ENCODE data around the genes GNAT1, LSMEM2 and TMEM115.

DNA sequence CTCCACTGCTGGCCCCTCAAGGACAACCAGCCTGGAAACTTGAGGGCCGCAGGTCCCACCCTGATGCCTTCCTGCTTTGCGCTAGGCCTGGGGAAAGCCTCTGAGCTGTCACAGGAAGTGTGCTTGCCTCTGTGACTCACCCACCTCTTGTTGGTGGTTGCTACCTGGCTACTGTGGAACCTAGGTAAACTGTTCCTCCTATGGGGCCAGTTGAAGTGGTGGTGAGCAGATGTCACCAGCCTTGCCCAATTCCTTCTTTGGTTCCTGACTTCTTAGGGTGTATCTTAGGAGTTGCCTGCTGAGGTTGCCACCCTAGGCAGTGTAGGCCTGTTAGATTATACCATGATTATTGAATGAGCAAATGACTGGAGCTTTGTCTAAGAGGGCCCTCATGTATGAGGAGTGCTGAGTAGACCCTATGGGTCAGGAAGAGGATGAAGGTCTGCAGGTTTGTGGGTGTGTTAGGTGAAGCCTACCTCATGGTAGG lies 48.9 kb downstream of the BSN start:
- RRBS, result no CpG with 5 or more reads among the region's 2 CpGs

- RRBS, result no CpG with 5 or more reads among the region's 66 CpGs
These were observed 2.3 kb downstream of the MST1 start for GRCh38 chr3:49686661-49687742.

DNA sequence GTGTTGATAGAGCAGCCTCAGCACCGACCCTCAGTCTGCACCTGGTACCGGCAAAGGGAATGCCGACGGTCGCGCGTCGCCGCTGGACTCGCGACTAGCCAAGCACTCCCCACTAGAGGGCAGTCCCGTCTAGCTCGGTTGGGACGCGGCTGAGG lies 561 bp upstream of the INKA1 start:
- RRBS, result no CpG with 5 or more reads among the region's 15 CpGs

DNA sequence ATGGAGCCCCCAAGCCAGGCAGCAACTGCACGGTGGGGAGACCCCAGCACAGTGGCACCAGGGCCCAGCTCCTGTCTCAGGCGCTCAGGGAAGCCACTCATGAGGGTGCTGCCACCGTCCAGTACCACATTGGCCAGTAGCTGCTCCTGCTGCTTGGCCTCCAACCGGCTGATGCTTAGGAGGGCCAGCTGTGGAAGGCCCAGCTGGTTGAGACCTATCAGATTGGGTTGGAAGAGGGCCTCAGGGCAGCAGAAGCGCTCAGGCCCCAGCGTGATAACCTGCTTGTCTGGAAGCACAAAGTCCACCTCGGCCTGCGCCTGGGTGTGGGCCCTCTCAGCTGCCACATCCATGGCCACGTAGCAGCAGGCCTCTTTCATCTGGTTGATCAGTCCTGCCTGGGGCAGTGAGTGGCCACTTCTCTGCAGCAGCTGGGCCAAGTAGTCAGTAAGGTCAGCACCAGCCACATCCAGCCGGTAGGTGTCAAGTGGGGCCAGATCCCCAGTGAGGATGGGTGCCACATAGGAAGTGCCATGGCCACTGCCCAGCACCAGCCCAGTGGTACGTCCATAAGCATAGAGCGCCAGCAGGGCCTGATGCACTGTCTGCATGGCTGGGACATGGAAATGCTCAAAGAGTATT lies 3.9 kb upstream of the CAMKV start:
- RRBS, result no CpG with 5 or more reads among the region's 12 CpGs

DNA sequence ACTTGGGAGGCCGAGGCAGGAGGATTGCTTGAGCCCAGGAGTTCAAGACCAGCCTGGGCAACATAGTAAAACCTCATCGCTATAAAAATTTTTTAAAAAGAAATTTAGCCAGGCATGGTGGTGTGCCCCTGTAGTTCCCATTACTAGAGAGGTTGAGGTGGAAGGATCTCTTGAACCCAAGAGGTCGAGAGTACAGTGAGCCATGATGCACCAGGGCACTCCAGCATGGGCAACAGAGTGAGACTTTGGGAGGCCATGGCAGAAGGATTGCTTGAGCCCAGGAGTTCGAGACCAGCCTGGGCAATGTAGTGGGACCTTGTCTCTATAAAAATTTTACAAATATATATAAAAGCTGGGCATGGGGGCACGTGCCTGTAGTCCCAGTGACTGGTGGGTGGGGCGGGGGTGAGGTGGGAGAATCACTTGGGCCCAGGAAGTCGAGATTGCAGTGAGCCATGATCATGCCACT lies 58.9 kb upstream of the RBM5 start:
- RRBS, result no CpG with 5 or more reads among the region's 7 CpGs

GRCh38 chr3:50121116-50121979 lies 32.6 kb downstream of the RBM5 start:
- RRBS, result 2% methylated on average over 4 of the region's 12 CpGs

DNA sequence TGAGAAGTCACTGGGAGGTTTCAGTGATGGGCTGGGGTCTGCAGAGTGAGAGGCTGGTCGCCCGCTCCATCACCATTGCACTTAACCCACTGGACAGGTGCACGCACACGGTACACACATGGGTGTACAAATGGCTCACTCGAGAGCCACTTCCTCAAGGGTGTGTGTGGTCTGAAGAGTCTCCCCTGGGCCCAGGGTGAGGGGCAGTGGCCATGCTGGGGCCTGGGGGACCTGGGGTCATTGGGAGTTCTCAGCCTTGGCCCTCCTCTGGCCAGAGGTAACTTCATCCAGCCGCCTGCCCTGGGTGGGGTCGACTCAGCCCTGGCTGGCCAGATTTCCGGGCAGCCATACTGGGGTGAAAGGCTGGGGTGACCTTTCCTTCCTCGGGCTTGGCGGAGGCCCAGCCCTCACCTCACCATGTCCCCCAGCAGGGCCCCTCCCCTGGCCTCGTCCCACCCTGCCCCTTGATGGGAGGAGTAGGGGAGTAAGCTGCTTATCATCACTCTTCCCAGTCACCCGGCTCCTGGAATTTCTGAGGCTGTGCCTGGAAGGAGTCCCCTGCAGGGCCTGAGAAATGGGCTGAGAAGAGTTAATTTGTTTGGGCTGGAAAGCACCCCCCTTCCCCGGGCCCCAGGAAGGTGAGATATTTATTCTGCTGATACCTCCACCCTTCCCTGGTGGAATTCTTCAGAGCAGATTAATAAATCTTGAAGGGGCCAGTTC lies 5.4 kb downstream of the SEMA3F start:
- RRBS, result no CpG with 5 or more reads among the region's 13 CpGs

GRCh38 chr3:50161383-50161894 lies 6.3 kb downstream of the SEMA3F start:
- RRBS, result no CpG with 5 or more reads among the region's 13 CpGs

DNA sequence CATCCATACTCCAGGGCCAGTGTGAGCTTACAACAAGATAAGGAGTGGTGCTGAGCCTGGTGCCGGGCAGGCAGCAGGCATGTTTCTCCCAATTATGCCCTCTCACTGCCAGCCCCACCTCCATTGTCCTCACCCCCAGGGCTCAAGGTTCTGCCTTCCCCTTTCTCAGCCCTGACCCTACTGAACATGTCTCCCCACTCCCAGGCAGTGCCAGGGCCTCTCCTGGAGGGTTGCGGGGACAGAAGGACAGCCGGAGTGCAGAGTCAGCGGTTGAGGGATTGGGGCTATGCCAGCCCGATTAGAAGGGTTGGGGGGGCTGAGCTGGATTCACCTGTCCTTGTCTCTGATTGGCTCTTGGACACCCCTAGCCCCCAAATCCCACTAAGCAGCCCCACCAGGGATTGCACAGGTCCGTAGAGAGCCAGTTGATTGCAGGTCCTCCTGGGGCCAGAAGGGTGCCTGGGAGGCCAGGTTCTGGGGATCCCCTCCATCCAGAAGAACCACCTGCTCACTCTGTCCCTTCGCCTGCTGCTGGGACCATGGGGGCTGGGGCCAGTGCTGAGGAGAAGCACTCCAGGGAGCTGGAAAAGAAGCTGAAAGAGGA lies at the start of gene GNAT1:
TSS of gene GNAT1 (plus strand) at position 424 of the 604 bp plus-strand sequence.
- RRBS, result no CpG with 5 or more reads among the region's 7 CpGs

DNA sequence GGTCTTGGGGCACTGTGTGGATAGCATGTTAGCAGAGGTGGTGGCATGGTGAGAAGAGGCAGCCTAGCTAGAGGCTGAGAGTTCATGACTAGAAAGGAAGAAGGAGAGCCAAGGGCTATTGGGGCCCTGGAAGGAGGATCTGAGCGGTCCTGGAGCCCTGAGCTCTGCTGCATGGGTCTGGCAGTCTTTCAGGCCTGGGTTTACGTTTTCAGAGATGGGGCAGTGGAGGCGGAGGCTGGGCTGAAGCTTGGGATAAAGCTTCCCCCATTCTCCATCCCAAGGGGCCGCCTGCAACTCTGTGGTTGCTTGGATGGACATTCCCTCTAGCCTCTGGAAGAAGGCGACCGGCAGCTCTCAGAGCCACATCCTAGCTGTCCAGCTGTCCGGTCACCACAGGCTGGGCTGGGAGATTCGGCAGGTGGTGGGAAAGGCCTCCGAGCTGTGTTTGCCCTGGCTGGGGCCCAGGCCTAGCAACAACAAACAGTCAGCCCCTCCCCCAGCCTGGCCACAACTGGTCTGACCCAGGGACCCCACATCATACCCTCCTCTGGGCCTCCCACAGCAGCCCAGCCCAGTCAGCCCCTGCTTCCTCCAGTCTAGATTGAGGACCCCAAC lies 1.9 kb upstream of the SLC38A3 start:
- RRBS, result 13% methylated on average over 1 of the region's 9 CpGs

DNA sequence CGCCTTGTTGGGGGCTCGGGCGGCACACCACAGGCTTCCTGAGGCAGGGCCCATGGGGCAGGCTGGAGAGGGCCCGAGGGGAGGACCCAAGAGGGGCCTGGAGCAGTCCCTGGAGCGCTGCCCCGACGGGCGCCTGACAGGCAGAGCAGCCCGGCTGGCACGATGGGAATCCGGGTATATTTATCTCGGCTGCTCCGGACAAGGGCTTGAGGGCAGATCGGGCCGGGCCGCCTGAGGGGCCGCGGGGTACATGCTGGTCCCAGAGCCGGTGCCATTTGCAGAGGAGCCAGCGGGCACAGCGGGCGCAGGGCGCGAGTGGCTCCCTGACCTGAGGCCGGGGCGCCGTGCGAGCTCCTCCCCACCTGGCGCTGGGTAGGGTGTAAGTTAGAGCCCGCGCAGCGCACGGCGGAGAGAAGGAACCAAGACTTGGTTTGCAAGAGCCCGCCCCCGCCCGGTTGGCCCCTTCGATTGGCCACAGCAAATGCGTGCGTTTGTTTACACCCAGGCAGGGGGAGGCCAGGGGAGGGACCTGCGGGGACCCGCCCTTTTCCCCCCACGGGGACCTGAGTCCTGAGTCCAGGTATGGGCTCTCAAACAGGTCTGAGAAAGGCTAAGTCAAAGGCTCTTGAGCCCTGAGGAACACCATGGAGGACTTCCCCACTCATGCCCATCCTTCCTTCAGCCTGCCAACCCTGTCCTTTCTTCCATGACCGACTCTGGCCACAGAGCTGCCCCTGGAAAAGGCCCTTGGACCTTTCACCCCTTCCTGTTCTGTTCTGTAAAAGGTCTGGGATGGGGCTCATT lies 798 bp downstream of the SLC38A3 start:
- RRBS, result 7% methylated on average over 11 of the region's 44 CpGs

DNA sequence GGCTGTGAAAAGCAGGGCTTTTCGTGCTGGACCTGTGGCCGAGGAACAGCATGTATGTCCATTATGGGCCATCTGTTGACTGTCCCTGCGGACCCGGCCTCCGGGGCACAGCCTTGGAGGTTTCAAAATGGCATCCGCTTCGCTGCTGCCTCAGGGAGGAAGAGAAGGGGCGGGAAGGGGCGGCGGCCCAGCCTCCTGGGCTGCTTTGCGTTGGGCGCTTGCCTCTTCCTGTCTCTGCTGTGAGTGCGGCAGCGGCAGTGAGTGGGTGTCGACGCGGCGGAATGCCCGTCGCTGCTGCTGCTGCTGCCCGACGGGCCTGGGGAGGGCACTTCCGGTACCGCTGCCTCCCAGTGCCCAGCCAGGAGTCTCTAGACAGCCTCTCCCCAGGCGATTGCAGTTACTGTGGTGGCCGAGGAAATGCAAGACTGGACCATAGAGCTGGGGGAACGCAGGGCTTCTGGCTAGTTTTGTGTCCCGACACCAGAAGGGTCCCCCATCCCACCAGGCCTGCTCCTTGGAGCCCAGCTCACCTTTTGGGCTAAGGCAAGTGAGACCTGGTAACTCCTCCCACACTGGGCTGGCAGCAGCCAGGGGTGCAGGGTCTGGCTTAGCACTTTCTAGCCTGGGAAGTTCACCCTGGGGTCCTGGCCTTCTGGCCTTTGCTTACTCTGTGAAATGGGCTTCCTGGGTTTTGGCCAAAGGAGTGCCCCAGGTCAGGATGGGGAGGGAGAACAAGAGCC lies 2.0 kb downstream of the GNAI2 start:
- RRBS, result no CpG with 5 or more reads among the region's 28 CpGs

DNA sequence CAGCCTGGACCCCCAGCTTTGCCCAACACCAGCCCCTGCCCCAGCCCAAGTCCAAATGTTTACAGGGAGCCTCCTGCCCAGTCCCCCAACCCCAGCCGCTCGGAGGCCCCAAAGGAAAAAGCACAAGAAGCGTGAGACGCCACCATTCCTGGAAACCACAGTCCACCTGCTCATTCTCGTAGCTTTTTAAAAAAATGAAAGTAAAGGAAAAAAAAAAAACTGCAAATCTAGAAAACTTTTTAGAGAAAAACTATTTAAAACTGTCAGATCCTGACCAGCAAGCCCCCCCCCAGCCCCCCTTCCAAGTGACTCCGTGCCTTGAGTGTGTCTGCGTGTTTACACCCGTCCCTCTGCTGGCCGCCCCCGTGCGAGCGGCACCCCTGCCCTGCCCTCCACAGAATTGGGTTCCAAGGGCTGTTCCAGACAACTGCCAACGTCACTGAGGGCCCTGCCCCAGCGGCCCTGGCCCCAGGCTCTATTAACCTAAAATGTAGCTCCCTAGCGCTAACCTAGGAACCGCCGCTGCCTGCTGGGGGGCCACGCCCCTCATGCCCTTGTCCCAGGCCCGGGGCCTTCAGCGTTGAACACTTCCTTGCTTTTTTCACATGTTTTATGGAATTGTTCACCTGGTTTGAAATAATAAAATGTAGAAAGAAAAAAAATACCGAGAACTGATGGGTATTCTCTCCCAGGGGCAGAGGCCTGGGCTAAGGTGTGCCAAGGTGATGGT lies 10.1 kb upstream of the SEMA3B start:
- RRBS, result no CpG with 5 or more reads among the region's 21 CpGs

GRCh38 chr3:50266436-50267122 lies 2.4 kb upstream of the SEMA3B start:
- RRBS, result no CpG with 5 or more reads among the region's 8 CpGs

DNA sequence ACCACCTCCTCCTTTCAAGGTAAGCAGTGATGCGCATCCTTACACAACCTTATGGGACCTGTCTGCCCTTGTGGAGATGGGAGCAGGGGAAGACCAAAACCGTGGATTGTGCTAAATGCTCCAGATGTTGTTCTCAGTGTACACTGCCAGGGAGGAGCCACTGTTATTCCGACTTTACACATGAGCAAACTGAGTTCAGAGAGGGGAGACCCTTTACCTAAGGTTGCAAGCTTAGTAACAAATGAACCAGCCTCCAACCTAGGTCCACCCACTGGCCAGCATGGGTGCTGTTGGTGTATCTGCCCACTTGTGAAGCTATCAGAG lies 640 bp upstream of the LSMEM2 start:
- RRBS, result no CpG with 5 or more reads among the region's 3 CpGs

DNA sequence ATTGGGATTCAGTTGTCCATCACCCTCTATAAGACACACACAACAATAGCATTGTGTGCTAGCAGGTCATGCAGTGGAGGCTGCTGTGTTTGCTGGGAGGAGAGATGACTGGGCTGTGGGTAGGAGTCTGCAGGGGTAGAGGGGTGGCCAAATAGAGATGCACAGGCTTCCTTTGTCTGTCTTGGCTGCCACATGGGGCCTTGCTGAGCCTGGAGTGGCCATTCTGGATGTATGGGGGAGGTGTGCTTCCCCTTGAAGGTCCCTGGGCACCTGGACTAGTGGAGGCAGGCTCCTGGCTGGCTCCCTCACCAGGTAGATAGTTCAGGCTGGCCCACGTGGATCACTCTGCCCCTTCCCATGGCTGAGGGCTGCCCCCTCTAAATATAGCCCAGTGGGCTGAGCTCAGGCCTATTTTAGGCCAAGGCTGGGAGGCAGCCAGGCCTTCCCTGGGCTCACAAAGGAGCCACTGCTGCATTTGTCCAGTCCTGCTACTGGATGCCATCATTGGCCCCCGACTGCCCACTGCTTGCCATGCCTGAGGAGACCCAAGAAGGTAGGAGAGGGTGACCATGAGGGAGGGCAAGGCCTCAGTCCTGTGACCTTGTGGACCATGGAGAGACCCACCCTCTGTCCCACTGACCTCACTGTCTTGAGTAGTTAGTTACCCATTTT lies at the start of gene LSMEM2:
TSS of gene LSMEM2 (plus strand) at position 469 of the 672 bp plus-strand sequence.
- RRBS, result no CpG with 5 or more reads among the region's 2 CpGs

- RRBS, result under 1% methylated on average over 9 of the region's 39 CpGs
These were observed 777 bp downstream of the HYAL2 start for GRCh38 chr3:50321619-50322316.

DNA sequence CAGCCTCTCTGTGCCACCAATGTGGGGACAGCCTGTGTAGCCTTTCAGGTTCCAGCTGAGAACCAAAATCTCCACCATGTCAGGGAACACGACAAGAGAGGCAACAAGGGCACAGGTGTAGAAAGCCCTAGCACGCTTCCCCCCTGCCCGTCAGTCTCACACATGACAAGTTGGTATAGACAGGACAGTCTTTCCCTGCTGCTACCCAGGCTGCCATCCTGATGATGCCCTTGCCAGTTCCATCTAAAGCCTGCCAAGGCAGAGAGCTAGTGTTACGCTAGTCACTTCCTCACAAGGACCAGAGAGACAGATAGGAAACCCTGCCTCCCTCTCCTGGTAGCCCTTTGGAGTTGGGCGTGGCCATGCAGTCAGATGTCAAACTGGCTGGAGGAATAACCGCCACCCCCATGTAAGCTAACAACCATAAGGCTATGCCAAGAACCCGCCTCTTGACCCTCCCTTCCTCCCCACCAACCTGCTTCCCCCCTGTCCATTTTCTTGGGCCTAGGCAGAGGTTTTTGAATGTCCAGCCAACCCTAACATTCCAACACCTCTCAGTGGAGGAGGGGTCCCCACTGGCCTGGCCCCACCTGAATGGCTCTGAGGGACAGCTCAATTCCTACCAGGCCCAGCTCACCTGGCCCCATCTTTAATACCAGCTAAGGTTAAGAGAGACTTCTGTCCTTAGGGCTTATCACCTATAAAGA lies 2.8 kb downstream of the TMEM115 start:
- RRBS, result no CpG with 5 or more reads among the region's 7 CpGs

DNA sequence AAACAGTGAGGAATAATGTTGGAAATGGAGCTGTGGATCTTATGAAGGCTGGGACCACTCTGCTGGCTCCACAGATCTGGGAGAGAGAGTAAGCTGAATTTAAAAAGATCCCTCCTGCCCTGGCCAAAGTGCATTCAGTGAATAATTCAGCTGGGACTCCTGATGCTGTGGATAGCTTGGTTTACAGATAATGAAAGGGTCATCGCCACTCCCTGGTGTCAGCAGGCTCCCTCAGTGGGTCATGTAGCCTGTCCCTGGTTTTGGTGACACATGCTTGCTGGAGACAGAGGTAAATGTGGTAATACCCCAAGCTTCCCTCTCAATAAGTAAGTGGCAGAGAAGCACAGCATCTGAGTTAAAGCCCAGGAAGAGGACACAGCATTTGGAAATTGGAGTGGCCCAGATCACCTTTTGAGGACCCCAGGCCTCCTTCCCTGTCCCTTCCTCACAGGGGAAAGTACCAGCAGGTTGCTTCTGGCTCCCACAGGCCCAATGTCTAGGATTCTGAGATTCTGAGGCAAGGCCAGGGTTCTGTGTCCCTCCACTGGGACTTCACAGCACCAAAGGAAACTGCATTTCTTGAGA lies 1.8 kb downstream of the TMEM115 start:
- RRBS, result no CpG with 5 or more reads among the region's 1 CpG

GRCh38 chr3:50359358-50359858 lies at the start of gene TMEM115:
Gene TMEM115 (minus strand): TSS chr3:50359521.
- RRBS, result 2% methylated on average over 7 of the region's 33 CpGs